Neutrophil (primary cell): ENCODE measurements around a stretch of chr1.

GRCh38 chr1:197782801-197783283 is 7.6 kb upstream of the DENND1B start:
- PRO-cap = no peak

- PRO-cap = no peak
These were observed 17.4 kb downstream of the NEK7 start for GRCh38 chr1:198174047-198174847.

DNA sequence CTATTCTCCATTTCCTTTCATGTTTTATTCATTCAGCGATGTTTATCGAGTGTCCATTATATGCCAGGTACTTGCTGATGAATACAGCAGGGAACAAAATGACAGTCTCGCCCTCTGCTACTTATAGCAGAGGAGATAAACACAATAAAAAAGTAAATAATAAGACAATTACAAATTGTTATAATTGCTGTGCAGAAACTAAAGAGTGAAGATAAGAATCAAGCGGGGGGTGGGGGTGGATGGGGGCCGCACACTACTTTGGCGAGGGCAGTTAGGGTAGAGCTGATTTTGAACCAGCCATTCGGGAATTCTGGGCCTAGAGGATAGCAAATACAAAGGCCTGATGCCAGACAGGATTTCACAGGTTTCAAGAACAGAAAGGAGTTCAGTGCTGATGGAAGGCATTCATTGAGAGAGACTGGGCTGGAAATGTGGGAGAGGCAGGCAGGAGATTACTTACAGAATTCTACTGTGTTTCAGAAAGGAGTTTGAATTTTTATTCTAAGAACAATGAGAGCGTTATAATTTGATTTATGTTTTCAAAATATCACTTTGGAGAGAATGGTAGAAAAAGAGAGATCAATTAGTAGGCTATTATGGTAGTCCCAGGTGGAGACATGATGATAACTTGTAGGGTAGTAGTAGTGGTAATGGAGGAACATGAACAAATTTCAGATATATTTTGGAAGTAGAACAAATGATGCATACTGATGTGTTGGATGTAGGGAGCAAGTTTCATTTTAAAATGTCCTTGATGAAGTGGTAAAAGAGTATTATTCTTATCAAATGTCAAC is 66.1 kb downstream of the NEK7 start:
- PRO-cap = no peak

- PRO-cap = no peak
These were observed 138.2 kb downstream of the NEK7 start for GRCh38 chr1:198294735-198295635.

- PRO-cap = no peak
These were observed 164.3 kb downstream of the NEK7 start for GRCh38 chr1:198321153-198321463.

GRCh38 chr1:198641315-198642090 is 2.7 kb downstream of the PTPRC start:
- PRO-cap = no peak

- PRO-cap = no peak
These were observed 137.8 kb downstream of the PTPRC start for GRCh38 chr1:198776459-198777176.

- PRO-cap = no peak
These were observed 264.4 kb downstream of the PTPRC start for GRCh38 chr1:198903137-198903798.

DNA sequence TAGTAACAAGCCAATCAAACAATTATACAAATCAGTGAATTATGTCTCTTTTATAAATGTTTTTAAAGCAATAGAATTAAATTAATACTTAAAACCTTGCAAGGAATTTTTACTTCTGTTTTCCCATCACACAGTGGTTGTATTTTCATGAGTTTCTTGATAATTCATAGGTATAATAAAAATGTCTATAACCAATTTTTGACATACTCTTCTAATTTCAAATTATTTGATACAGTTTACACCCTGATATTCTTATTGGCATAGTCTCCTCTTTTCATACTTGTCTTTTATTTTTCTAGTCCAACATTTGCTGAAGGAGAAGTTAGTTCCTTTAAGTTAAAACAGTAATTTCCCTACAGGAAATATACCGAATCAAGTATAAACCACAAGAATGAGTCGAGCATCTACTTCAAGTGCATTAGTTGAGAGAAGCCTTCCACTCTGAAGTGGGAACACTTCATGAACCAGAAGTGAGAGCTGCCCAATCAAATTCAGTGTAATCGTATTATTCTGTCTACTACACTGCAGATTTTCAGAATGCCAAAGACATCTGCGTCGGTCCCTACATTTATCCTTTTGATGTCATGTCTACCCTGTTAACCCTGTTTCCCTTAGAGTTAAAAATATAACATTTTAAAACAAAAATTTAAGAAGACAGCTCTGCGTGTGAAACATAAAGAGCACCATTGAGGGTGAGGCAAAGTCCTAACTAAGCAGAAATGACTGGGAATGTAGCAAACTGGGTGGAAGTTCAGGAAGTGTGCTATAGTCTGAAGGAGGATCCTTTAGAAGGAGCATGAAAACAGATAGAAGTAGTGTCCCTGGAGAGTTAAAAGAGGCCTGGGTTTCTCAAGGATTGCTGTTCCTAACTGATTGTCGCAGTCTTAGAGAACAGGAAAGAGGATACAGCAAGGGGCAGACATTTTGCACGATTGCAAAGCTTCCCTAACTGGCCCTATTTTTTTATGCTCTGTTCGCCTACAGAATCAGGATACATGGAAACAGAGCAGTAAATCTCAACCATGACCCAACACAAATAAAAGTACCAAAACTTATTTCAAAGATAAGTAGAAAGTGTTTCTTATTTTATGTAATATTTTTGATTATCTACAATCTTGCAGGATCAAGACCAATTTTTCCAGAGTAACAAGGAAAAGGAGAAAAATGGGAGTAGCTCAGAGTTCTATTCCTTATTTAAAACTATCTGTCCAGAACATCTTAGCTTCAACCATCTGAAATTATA is 291.2 kb downstream of the PTPRC start:
- PRO-cap = no peak

GRCh38 chr1:198935139-198935903 is 296.5 kb downstream of the PTPRC start:
- PRO-cap = no peak

- PRO-cap = no peak
These were observed 48.4 kb downstream of the NR5A2 start for GRCh38 chr1:200075827-200076480.

GRCh38 chr1:200213444-200213855 is 185.9 kb downstream of the NR5A2 start:
- PRO-cap = no peak

- PRO-cap = no peak
These were observed 159.3 kb downstream of the ZNF281 start for GRCh38 chr1:200250339-200251213.

- PRO-cap = no peak
These were observed 8.6 kb downstream of the ZNF281 start for GRCh38 chr1:200401205-200401668.

DNA sequence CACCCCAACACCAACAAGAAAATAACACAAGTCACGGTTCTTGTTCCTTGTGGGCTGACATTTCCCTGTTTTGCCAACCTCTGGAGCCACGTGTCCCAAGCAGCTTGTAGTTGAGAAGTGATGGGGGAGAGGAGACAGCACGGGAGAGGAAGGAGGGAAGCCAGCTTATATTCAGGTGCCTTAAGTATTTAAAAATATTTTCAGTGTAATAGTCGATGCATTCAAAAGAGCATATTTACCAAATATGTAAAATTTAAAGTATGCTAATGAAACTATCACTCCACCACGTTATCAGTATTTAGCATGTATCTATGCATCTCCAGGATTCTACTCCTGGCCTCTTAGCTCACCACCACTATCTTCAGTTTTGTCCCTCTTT is 725 bp upstream of the DDX59 start:
- PRO-cap = no peak

DNA sequence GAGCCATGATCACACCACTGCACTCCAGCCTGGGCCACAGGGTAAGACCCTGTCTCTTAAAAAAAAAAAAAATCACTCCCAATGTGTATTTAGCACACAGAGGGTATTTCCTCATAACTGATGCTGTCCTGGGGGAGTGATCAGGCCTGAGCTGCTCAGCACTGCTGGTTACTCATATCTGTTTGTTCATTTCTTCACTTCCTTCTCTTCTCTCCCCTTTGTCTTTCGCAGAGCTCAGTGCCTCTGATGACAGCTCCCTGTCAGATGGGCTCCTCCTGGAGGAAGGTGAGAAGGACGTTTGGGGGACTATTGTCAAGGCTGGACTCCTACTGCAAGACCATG is 12.9 kb downstream of the INAVA start:
- PRO-cap = no peak

DNA sequence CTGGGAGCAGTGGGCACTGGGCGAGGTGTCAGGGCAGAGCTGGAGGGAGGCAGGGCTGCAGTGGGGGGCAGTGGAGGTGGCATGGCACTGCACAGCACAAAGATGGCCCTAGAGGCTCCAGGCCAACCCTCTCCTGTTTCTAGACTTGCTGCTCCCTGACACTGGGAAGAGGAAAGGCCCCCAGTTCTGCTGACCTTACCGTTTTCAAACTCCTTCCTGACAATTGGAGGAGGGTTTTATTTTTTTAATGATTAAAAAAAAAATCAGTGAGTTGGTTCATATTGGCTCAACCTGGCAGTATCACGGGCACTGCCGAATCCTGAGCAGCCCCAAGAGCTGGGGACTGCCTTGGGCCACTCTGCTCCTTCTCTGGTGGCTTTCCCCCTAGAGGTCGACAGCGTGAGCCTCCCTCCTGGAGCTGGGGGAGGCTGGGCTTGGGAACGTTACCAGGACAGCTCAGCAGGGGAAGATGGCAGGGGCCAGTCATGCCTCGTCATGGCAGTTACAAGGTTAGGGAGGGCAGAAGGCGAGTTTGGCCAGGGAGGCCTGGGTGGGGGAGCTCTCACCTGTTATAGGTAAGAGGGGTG is 24.1 kb upstream of the PKP1 start:
- PRO-cap = no peak

DNA sequence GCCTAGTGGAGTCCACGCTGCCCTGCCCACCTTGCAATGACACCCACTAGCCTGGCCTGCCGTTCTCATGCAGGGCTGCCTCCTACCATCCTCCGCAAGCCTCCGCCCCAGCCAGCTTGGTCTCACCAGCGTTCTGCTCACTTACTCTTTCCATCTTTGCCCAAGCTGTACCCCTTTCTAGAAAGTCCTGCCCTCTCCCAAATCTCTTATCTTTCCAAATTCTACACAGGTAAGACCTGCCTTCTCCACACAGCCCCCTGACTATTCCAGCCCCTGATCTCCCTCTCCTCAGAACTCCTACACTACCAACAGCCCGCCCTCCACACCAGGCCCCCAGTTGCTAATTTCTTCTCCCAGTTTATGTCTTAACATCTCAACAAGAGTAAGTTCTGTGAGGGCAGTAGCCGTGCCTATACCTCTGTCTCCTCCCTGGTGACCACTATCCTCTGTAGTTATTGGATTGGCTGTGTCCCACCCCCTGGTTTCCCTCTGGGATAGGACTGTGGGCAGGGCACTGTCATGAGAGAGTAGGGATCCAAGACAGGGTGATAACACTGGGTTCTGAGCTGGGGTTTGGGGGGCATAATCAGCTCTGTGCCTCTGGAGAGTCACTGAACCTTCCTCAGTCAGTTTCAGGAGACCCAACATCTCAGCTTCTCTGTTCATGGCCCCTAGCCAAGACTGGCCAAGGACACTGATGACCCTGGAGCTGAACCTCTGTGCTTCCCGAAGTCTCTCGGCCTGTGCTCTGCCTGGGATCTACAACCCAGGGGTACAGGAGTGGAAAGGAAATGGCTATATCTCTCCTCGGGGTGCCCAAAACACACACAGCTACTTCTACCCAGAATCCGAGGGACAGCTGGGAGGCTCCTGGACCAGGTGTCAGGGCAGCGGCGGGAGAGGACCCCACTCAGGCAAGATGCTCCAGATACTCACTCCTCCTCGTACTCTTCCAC is 4.9 kb downstream of the TNNT2 start:
- PRO-cap = no peak

GRCh38 chr1:201376496-201377504 is 680 bp downstream of the TNNT2 start:
- PRO-cap = no peak

GRCh38 chr1:201385194-201385871 is 7.9 kb upstream of the TNNT2 start:
- PRO-cap = no peak